Pulmonary artery (tissue), 1 donor: Measurements from ENCODE around the gene OR2Y1.

- PRO-cap = no peak
These were observed at the start of gene OR2Y1 for GRCh38 chr5:180739879-180740412. OR2Y1 (minus strand) TSS chr5:180740058.

DNA sequence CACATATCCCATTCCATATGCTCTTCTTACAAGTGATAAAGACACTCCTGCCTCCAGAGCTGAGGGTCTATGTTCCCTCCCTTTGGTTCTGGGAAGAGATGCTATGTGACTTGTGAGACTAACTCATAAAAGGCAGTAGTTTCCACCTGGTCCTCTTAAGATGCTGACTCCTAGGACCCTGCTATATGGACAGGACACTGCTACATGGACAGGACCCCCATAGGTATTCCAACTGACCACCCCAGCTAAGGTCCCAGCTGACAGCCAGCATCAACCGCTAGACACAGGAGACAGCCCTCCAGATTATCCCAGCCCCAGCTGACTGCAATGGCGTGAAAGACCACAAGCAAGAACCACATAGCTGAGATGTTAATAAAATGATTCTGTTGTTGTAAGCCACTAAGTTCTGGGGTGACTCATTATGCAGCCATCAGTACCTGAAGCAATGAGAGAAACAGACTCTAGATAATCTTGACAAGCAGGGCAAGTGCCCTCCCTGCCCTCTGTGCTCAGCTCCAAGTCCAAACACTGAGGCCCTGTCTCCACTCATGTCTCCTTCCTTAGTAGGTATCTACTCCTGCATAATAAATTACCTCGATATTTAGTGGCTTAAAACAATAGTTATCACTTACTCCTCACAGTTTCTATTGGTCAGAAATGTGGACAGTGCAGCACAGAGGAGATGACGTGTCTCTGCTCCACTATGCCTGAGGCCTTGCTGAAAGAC, 2.7 kb downstream of the MGAT1 start:
- PRO-cap = no peak

GRCh38 chr5:180805148-180805643, 2.6 kb upstream of the MGAT1 start:
- PRO-cap = no peak

GRCh38 chr5:180807644-180808088, 5.1 kb upstream of the MGAT1 start:
- PRO-cap = no peak

DNA sequence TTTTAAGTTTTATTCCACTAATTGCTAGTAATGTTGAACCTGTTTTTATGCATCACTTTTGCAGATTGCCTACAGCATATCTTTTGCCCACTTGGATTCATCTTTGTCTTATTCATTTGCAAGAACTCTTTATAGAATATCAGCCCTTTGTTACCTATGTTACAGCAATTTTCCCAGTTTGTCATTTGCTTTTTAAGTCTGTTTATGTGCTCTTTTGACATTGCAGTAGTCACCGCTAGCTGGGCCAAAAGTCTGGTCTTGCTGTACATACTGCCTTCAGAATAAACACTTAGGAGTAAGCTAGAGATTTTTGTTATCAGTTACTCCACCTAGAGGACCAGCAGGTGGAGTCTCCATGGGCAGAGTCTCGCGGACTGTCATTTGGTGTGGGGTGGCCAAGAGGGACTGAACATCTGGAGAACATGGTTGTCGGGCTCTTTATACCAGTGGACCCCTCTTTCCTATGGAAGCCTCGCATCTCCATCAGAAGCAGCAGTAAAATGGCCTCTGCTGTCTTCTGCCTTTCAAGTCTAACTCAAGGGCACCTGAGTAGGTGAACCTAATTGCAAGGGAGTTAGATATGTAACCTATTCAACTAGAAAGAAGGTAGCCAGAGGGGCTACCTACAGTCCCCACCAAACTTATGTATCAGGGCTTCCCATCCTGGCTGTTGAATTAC, 10.8 kb upstream of the MGAT1 start:
- PRO-cap = no peak

GRCh38 chr5:181059128-181059938, 19.3 kb downstream of the BTNL9 start:
- PRO-cap = no peak

GRCh38 chr5:181098199-181098573, 32.8 kb downstream of the OR2V1 start:
- PRO-cap = no peak

GRCh38 chr5:181121863-181122387, 9.0 kb downstream of the OR2V1 start:
- PRO-cap = no peak

DNA sequence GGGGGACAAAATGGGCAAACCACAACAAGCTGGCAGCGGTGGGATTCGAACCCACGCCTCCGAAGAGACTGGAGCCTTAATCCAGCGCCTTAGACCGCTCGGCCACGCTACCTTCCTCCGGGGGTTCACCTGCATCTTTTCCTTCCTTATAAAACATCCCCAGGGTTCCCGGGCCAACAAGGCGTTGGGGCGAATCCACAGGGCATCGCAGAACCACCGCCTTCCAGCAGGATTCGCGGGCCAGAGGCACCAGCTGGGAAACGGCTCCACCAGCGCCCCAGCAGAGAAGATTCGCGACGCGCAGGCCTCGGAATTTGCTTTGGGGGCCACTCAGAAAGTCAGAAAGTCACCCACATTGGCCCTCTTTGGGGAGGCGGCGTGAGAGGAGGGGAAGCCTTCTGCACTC, 26.6 kb downstream of the OR2V2 start:
- PRO-cap = no peak

GRCh38 chr5:181190738-181191047, 14.3 kb downstream of the TRIM7 start:
- PRO-cap = no peak

- PRO-cap = no peak
These were observed 930 bp upstream of the TRIM41 start for GRCh38 chr5:181221786-181222915.

GRCh38 chr5:181245520-181246013, 1.9 kb upstream of the RACK1 start:
- PRO-cap = no peak

DNA sequence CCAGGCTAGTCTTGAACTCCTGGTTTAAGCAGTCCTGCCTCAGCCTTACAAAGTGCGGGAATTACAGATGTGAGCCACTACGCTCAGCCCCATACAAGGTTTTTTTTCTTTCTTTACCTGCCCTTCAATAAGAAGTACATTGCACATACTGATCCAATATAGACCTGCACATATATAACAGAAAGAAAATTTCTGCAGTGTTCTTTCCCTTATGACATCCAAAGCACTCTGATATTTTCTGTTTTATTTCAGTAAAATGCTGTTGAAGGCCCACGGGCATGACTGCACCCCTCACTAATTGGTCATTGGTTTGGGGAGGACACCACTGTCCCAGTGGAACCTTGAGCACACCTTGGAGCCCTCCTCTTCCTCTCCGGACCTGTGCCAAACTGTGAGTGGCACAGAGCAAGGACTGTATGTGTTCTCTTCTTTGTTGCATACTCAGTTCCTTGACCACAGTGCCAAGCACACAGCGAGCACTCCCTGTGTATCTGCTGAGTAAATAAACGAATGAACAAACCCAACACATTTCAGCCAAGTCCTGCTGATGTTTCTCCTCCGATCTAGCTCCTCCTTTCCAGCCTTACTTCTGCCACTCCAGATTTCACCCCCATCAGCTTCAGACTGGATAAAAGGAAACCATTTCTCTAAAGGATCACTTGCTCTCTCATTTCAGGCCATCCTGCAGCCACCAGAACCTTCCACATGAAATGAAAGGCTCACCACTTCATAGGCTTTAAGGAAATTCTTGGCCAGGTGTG, 2.6 kb upstream of the TRIM52 start:
- PRO-cap = no peak

- PRO-cap = no peak
These were observed 4.1 kb upstream of the TRIM52 start for GRCh38 chr5:181265053-181265517.